Left lobe of liver (tissue), 1 donor: ENCODE measurements around the gene CC2D1B.

DNA sequence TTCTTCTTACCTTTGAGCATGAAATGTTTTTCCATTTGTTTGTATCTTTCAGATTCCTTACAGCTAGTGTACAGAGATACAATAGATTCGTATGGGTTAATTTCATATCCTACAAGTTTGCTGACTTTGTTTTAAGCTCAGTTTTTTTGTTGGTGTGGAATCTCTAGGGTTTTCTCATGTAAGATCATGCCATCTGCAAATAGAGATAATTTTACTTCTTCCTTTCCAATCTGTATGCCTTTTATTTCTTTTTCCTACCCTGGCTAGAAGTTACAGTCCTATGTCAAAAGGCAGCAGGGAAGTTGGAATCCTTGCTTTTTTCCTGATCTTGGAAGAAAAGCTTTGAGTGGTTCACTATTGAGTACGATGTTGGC is 102.0 kb upstream of the DMRTA2 start:
- PRO-cap: no peak

DNA sequence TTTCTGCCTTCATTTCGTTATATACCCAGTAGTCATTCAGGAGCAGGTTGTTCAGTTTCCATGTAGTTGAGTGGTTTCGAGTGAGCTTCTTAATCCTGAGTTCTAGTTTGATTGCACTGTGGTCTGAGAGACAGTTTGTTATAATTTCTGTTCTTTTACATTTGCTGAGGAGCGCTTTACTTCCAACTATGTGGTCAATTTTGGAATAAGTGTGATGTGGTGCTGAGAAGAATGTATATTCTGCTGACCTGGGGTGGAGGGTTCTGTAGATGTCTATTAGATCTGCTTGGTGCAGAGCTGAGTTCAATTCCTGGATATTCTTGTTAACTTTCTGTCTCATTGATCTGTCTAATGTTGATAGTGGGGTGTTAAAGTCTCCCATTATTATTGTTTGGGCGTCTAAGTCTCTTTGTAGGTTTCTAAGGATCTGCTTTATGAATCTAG is 51.9 kb downstream of the FAF1 start:
- PRO-cap: no peak

DNA sequence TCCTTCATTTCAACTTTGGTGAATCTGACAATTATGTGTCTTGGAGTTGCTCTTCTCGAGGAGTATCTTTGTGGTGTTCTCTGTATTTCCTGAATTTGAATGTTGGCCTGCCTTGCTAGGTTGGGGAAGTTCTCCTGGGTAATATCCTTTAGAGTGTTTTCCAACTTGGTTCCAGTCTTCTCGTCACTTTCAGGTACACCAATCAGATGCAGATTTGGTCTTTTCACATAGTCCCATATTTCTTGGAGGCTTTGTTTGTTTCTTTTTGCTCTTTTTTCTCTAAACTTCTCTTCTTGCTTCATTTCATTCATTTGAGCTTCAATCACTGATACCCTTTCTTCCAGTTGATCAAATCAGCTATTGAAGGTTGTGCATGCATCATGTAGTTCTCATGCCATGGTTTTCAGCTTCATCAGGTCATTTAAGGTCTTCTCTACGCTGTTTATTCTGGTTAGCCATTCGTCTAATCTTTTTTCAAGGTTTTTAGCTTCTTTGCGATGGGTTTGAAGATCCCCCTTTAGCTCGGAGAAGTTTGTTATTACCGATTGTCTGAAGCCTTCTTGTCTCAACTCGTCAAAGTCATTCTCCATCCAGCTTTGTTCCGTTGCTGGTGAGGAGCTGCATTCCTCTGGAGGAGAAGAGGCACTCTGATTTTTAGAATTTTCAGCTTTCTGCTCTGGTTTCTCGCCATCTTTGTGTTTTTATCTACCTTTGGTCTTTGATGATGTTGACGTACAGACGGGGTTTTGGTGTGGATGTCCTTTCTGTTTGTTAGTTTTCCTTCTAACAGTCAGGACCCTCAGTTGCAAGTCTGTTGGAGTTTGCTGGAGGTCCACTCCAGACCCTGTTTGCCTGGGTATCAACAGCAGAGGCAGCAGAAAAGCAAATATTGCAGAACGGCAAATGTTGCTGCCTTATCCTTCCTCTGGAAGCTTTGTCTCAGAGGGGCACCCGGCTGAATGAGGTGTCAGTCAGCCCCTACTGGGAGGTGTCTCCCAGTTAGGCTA is 50.5 kb downstream of the FAF1 start:
- PRO-cap: no peak

DNA sequence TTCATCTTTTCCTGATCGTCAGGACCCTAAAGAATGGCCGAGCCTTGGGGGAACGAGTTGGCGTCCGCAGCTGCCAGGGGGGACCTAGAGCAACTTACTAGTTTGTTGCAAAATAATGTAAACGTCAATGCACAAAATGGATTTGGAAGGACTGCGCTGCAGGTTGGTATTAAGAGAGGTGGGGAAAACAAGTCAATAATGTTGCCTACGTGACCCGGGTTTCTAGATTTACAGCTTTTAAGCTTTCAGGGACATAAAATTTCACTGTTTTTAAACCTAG is 231 bp downstream of the CDKN2C start:
- PRO-cap: no peak

DNA sequence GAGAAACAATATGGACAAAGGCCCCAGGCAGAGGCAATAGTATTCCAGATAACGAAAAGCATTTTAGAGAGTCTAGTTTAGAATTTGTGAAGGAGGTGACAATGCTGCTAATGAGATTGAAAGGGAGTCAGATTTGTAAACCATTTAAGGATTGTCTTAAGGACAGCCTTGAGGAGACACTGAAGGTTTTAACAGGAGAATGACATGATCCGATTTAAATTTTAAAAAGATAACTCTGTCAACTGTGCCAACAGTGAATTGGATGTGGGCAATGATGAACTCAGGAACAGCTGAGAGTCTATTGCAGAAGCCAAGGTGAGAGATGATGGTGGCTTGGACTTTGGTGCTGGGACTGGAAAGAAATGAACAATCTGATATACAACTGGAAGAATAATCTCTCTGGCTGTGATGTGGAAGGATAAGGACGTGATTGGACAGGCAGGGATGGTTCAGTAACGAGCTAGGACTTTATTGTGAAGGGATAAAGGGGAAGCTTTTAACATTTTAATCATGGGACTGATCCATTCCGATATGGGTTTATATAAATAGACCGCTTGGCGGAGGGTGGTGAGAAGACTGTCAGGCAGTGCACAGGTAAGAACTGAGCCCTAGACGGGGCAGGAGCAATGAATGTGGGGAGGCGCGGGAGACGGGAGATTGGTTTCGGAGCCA is 482 bp upstream of the RNF11 start:
- PRO-cap: no peak

GRCh38 chr1:51264451-51265054 is 28.5 kb downstream of the RNF11 start:
- PRO-cap: no peak

- PRO-cap: no peak
These were observed 42.3 kb downstream of the TTC39A start for GRCh38 chr1:51287907-51288555.

DNA sequence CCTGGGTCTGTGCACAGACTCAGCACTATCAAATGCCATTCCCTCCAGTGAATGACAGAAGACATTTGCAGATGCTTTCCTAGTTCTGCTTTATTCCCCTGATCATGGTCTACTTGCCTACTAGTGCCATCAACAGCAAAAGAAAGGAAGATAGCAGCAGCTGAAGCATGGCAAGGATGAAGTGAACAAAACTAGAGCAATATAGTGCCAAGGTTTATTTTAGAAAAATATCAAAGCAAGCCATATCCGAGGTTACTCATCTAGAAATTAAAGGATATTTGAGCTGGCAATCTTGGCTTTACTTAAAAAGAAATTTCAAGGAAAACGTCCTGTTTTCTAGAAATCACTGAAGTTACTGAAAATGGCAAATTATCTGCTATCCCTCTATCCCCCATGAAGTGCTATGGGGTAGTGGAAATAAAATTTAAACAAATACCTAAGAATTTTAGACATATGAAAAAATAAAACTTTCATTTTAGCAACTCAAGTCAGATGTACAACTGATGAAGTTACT is 85.9 kb upstream of the TTC39A start:
- PRO-cap: no peak

- PRO-cap: no peak
These were observed 27.5 kb downstream of the EPS15 start for GRCh38 chr1:51491660-51491859.

- PRO-cap: no peak
These were observed 1.9 kb downstream of the EPS15 start for GRCh38 chr1:51516945-51517796.

DNA sequence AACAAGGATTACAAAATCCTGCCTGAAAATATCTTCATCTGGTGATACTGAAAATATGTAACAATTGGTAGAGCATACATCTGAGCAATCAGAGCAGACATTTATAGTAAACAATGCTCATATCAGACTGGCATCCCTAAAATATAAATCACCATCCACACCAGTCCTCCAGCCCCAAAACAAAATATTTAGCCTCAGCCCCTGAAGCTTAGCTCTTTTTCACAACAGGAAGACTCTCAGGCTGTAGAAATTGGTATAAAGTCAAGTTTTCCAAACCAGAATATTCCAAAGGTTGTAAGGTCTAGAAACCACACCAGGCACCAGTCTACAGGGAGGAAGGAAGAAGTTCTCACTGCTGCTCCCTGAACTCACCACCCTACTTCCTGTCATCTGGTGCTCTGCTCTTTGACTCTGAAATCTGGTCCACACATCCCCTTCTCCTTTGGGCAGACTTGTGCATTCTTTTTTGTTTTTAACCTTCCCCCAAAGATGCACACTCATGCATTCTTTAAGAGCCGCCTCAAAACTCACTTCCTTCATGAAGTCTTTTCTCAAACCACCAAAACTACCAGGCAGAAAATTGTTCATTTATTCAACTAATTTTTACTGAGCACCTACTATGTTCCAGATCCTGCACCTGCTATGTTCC is 29.9 kb upstream of the EPS15 start:
- PRO-cap: no peak

DNA sequence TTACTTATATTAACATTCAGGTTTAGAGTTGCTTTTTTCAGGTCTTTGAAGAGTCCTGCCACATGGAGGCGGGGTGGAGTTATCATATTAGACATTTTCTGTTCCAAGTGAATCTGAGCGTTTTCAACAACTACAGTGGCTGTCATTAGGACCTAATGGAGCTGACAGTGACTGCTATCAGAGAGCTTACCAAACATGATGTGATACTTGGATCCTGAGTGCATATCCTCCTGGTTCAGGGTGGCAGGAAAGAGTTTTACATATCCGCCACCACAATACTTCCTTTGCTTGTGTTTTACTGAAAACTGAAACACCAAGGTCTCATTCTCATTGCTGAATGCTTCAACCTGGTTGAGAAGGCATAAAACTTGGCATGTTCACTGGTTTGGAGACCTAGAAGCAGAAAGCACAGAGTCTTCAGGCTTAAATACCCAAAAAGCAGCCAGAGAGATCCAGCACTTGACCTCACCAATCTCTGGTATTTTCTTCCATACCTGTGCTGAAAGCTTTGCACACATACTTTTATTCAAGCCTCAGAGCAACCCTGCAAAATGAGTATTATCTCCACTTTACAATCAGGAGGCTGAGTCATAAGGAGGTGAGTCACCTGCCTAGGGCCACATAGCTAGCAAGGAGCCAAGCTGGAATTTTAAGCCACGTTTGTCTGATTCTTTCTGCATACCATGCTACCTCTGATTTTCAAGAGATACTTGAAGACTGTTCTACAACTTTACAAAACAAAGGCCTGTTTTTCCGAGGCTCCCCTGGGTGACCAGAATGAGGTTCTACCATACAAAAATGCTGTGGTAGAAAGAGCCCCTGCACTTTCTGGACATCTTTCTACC is 47.3 kb upstream of the OSBPL9 start:
- PRO-cap: no peak

DNA sequence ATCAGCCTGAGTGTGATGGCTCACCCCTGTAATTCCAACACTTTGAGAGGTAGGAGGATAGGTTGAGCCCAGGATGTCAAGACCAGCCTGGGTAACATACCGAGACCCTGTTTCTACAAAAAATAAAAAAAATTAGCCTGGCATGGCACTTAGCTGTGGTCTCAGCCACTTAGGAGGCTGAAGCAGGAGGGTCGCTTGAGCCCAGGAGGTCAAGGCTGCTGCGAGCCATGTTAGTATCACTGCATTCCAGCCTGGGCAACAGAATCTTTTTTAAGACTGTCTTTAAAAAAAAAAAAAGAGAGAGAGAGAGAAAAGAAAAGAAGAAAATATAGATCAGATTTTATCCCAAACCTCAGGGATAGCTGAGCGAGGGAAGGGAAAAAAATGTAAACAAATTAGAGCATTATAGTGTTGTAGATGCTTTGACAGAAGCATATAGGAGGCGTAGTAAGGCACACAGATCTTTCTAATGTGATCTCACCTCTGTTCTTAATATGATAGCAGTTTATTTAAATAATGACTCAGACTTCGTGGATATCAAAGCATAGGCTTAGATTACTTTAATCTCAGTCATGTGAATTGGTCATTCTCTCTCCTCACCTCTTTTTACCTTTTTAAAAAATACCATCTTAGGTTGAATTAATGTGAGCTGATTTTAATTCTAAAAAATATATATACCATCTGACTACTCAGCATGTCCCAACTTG is 76.4 kb downstream of the OSBPL9 start:
- PRO-cap: no peak

- PRO-cap: no peak
These were observed 104.7 kb downstream of the NRDC start for GRCh38 chr1:51773858-51774180.

- PRO-cap: unidirectional peak, minus-strand start at chr1:51969412
These were observed 21.1 kb downstream of the RAB3B start for GRCh38 chr1:51969348-51969823.

GRCh38 chr1:52007061-52007714 is 16.7 kb upstream of the RAB3B start:
- PRO-cap: no peak

DNA sequence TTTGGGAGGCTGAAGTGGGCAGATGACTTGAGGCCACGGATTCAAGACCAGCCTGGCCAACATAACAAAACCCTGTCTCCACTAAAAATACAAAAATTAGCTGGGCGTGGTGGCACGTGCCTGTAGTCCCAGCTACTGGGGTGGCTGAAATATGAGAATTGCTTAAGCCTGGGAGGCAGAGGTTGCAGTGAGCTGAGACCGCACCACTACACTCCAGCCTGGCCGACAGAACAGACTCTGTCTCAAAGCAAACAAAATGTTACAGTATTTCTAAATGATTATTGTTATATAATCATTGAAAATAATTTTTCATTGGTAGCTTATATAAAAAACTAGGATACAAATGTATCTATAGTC is 4.7 kb downstream of the KTI12 start:
- PRO-cap: unidirectional peak, plus-strand start at position 206 of the sequence

- PRO-cap: no peak
These were observed 697 bp downstream of the KTI12 start for GRCh38 chr1:52032575-52033650.

GRCh38 chr1:52077753-52078218 is 21.7 kb downstream of the BTF3L4 start:
- PRO-cap: no peak

GRCh38 chr1:52365970-52366683 is at the start of gene CC2D1B:
Gene CC2D1B (minus strand): TSS chr1:52366205.
- PRO-cap: bidirectional peak, plus-strand start at chr1:52366305, minus-strand start at chr1:52366150; bidirectional peak, plus-strand start at chr1:52366392, minus-strand start at chr1:52366427